ENCODE results near the genes ZNF593OS, UBXN11 and CD52.

DNA sequence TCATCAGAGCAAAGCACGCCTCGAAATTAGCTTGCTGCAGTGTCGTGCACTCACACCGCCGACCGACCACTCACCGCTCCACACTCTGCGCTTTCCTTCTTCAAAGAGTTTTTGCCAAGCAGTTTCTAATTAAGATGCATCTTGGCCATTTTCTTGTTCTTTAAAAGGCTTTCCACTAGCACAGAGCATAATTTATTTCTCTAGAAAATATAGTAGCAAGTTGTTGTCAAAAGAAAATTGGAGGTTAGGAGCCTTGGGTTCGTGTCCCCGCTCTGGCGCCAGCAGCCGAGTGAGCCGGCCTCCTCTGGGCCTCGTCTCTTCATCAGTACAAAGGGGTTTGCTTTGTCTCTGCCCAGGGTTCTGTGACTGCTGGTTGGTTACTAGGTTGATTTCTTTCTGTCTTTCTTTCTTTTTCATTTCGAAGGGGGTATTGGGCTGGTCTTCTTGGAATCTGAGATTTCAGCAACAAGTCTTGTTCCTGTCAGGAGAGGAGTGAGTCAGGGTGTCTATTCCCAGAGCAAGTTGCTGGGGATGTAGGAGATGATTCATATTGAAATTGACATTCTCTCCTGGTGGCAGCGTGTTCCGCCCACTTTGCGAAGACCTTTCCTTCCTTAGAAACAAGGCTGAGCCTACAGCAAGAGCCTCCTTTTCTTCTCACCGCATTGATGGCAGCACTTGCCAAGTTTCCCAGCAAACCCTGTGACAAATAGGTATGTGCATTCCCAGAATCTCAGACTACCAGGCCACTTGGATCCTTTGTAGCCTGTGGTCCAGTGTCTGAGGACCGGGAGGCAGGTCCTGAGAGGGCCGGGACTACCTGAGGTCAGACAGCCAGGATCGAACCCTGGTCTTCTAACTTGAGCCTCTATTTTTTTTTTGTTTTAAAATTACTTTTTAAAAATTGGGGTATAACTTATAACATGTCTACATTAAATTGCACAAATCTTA is 79.2 kb downstream of the MAN1C1 start:
- PRO-cap = unidirectional peak, minus-strand start at position 494 of the sequence
- RAMPAGE, long total RNA, 2 experiments = no peak in any of the 2 experiments

GRCh38 chr1:25766604-25767123 is 33.3 kb upstream of the SELENON start:
- PRO-cap = no peak
- RAMPAGE, long total RNA, 2 experiments = no peak in any of the 2 experiments

GRCh38 chr1:25805811-25806279 is 5.9 kb downstream of the SELENON start:
- PRO-cap = no peak
- RAMPAGE, long total RNA, 2 experiments = no peak in any of the 2 experiments

DNA sequence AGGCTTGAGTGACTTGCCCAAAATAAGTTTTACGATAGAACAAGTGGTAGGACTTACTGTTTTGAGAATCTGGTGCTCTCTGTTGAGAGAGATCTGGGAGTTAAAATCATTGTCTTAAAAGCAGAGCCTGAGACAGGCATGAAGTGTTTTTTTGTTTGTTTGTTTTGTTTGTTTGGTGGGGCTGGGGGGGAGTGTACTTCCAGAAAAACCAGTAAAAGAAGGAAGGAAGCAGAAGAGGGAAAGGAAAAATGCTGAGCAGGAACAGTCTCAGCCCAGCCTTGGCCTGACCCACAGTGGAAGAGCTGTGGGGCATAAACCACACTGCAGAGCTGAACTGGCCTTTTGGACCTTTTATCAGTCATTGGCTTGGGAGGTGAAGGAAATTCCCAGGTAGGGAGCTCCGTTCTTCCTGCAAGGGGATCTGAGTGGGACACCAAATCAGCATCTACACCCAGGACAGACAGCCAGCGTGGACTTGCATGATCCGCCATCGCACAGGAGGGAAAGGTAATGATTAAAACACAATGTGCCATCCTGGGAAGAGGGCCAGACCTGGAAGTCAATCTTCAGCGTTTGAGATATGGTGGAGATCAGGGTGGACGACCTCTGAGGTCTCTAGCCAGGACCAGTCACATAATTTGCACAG is 1.3 kb upstream of the MTFR1L start:
- PRO-cap = no peak
- RAMPAGE, long total RNA, 2 experiments = no peak in any of the 2 experiments

DNA sequence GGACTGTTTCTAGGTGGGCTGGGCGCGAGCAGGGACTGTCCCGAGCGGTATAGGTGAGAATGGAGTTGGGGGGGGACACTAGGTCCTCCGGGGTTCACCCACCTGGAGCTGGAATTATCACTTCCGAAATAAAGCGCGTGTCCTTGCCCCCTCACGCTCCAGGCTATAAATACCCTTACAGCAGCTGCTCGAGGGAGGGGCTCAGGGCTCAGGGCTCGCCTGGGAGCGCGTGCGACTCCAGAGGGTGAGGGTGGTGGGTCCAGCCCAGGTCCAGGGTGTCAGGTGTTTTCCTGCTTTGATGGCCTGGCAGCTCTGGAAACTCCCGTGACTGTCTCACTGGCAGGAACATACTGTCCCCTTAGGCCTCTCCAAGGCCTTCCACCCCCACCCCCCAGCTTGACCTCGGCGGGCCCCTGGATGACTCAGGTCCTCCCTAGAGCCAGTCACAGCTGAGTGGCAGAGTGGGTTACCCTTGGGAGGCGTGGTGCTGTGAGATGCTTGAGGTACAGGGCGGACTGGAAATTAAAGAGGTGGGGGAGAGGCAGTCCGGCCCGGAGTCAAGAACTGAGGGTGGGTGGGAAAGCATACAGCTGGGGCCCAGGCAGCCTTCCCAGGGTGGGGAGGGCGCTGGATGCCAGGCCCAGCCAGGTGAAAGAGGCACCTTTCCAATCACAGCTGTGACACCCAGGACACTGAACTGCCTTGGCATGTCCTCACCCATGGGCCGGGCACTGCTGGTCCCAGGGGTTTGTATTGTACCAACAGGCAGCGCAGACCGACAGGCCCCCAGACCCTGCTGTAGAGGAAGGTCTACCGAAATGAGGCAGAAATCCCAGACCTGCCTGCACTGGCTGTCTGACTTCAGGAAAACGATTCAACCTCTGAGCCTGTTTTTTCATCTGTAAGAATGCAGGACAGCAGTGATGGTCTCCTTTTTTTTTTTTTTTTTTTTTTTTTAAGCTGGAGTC is 9.3 kb downstream of the SLC30A2 start:
- PRO-cap = no peak
- RAMPAGE, long total RNA, 2 experiments = no peak in any of the 2 experiments

- PRO-cap = unidirectional peak, minus-strand start at chr1:26156354
- RAMPAGE, long total RNA, 2 experiments = no peak in any of the 2 experiments
Observed at GRCh38 chr1:26155881-26156445, 2.9 kb upstream of the FAM110D start.

- PRO-cap = no peak
- RAMPAGE, long total RNA, 2 experiments = no peak in any of the 2 experiments
Observed at GRCh38 chr1:26170389-26170805, 689 bp downstream of the ZNF593 start.

DNA sequence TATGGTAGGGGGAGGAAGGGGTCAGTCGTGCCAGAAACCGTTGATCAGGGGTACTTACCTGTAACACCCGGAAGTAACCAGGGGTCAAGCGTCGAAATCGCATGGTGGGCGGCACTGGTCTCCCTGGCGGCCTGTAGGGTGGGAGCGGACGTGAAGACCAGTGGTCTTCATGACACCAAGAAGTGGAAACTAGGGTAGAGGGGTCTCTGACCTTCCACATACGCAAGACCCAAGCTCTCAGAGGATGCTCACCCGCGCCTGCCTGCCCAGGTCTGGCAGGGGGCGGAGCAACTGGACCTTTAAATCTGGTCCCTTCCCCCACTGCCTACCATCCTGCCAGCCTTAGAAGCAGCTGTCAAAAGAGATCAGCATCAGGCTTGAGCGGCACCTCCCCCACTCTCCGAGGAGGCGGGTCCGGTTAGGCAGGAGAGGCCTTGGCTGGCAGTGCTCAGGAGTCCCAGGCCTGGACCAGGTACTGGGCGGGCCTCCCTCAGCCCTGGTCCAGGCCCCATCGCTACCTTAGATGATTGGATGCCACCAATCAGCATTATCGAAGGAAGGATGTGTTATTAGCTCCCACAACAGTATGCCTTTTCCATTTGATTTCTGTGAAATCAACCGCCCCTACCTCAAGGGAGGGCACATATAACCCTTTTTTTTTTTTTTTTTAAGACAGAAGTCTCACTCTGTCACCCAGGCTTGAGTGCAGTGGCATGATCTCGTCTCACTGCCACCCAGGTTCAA is at the start of gene ZNF593OS:
ZNF593OS (minus strand) TSS at position 274 of the 744 bp plus-strand sequence.
- PRO-cap = no peak
- RAMPAGE, long total RNA, 2 experiments = no peak in any of the 2 experiments

DNA sequence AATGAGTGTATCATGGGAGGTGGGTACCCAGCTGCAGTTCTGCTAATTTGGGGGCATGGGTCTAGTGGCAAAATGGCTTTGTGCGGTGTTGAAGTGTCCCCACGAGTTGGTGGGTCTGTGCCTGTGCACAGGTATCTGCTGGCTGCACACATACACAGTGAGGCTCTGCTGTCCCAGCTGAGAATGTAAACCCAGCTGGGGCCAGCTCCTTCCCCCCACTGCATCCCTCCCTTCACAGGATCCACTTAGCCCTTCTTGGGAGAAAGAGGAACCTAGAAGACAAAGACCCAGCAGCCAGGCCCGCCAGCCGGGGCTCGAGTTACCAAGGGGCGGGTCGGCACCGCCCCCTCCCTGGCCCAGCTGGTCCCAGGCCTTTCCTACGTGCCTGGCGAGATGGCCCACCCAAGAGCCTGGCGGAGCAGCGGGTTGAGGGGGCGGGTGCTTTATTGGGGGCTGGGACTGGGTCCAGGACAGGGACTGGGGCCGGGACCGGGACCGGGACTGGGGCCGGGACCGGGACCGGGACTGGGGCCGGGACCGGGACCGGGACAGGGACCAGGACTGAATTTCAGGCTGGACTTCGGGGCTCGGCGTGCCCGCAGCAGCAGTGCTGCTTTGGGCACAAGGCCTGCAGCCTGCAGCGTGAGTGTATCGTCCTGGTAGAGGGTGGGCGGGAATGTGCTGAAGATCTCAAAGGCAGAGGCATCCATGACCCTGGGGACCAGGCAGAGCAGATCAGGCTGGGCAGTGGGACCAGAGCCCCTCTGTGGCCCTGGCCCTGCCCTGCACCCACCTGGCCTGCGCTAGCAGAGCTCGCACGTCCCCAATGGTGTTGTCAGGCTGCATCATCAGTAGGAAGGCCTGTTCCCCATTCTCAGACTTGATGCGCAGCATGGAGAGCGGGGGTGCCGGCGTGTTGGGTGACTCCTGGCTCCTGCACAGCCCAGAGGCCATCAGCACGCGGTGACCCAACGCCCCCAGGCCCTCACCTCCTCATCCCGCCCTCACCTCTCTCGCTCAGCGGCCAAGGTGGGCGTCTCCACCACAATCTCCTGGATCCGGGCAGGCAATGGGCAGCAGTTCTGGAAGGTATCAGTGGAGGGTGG is 2.3 kb downstream of the SH3BGRL3 start:
- PRO-cap = no peak
- RAMPAGE, long total RNA, 2 experiments = no peak in any of the 2 experiments

- PRO-cap = unidirectional peak, minus-strand start at chr1:26306628
- RAMPAGE, long total RNA, 2 experiments = start-site peak on the minus strand in 1 of 2 experiments, at chr1:26306633-26306640 at its widest, 71 reads per replicate
Observed at GRCh38 chr1:26306503-26307405, at the start of gene UBXN11. Gene UBXN11 (minus strand): TSS chr1:26306636.

- PRO-cap = no peak
- RAMPAGE, long total RNA, 2 experiments = no peak in any of the 2 experiments
Observed at GRCh38 chr1:26308227-26308675, 1.8 kb upstream of the UBXN11 start.

- PRO-cap = unidirectional peak, plus-strand start at chr1:26317958
- RAMPAGE, long total RNA, 2 experiments = start-site peak on the plus strand in 1 of 2 experiments, at chr1:26317920-26317959 at its widest, 34 reads per replicate
Observed at GRCh38 chr1:26317517-26318241, at the start of gene CD52. Gene CD52 (plus strand): TSS chr1:26317958.

- PRO-cap = no peak
- RAMPAGE, long total RNA, 2 experiments = no peak in any of the 2 experiments
Observed at GRCh38 chr1:26321400-26322094, 3.8 kb downstream of the CD52 start.

GRCh38 chr1:26363679-26364149 is 8.8 kb downstream of the ZNF683 start:
- PRO-cap = no peak
- RAMPAGE, long total RNA, 2 experiments = no peak in any of the 2 experiments

DNA sequence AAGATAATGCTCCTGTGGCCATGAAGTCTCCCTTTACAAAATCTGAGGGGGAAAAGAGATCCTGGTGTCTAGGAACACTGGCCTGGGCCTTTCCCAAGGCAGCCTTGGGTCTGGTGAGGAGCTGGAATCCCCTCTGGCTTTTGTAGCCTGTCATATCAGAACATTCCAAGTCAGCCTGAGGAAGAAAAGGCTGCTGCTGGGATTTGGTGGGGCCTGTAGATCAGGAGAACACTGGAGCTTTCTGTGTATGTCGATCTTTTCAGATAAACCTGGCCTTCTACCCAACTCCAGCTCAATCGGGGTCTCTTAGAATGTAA is 1.6 kb upstream of the ARID1A start:
- PRO-cap = no peak
- RAMPAGE, long total RNA, 2 experiments = no peak in any of the 2 experiments

DNA sequence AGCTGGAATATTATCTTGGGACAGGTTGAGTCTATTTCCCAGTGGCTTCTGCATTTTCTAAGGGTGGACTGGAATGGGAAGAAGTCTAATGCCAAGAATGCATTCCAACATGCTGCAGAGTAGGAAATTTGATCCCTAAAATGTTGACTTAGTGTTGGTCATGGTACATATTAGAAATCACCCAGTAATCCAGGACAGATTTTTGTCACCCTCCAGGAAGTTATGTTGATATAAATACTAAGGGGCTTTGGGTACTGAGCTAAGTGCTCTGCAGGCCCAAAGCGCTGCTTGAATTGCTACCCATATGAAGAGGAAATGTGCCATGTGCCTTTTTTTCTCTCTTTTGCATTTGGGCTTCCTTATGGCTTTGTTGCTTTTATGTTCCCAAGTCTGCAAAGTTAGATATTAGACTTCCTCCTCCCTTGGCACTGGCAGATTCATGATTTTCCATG is 10.0 kb downstream of the ARID1A start:
- PRO-cap = no peak
- RAMPAGE, long total RNA, 2 experiments = no peak in any of the 2 experiments

GRCh38 chr1:26722773-26724158 is 27.5 kb downstream of the ARID1A start:
- PRO-cap = no peak
- RAMPAGE, long total RNA, 2 experiments = no peak in any of the 2 experiments

GRCh38 chr1:26749345-26749734 is 38.4 kb upstream of the PIGV start:
- PRO-cap = no peak
- RAMPAGE, long total RNA, 2 experiments = no peak in any of the 2 experiments

DNA sequence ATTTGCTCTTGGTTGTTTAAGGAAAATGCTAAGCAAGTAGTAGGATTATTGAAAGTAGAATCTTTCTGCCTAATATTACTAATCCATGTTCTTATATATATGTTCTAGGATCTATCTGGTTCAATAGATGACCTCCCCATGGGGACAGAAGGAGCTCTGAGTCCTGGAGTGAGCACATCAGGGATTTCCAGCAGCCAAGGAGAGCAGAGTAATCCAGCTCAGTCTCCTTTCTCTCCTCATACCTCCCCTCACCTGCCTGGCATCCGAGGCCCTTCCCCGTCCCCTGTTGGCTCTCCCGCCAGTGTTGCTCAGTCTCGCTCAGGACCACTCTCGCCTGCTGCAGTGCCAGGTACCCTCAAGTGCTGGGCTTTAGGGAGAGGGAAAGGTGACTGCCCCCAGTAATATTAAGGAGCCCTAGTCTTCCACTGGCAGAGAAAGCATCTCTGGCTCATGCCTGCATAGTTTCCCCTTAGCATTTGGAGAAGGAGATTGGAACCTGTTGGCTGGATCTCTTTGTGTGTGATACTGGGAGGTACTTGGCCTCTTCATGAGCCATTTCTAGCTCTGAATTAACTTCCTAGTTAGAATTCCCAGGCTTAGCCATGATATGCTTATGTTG is 26.9 kb upstream of the PIGV start:
- PRO-cap = no peak
- RAMPAGE, long total RNA, 2 experiments = no peak in any of the 2 experiments

DNA sequence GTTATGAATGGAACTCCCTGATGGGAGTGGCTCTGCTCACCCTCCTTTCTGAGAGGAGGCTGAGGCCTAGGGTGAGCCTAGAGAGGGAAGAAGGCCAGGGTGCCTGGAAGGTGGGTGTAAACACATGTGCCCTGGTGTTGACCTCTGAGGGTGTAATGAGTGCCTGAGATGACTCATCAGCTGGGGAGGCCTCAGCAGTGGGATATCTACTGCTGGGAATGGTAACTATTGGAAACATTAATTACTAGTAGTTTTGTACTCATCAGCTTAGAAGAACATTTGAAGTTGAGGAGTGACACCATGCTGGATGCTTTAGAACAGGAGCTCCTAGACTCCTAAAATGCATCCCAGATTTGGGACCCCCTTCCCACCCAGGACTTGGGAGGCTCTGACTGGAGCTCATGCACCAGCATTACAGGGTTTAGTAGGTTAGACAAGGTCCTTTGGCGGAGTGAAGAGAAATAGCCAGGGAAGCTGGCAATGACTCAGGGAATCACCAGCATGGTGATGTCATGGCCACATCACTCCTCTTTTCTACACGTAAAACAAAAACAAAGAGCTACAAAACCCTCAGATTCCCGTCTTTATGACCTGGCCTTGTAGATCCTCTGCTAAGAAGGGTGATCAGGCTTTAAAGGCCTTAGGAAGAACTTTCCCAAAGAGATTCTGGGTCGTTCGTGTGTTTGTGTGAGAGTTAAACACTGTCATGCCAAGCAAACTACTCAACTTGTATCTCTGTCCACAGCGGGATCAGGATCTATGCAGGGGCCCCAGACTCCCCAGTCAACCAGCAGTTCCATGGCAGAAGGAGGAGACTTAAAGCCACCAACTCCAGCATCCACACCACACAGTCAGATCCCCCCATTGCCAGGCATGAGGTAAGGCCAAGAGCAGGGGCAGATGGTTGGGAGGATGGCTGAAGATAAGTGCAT is 15.7 kb upstream of the PIGV start:
- PRO-cap = unidirectional peak, plus-strand start at position 278 of the sequence
- RAMPAGE, long total RNA, 2 experiments = no peak in any of the 2 experiments